ENCODE results near the genes LCORL and ANAPC4.

DNA sequence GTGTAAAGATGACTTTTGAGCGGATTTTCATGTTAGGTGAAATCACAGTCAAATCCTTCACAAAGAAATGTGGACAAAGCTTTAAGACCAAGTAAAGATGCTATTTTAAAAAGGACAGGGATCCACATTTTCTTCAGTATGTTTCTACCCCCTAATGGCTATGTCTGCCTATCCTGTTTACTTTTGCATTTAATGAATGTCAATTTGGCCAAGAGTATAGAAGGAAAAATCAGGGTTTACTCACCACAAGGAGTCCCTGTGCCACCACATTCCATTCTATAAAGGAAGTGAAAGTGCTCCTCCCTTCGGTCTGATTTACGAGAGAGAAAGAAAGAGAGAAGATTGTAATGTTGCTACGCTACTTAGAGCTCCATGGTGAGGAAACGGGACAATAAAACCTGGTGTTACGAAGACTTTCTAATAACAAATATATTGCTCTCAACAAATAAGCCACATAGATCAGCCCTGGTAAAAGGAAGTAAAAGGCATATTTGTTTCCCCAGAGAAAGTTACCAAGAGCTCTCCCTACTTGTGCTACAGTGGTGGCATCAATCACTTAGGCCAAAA lies 29.8 kb downstream of the TAPT1 start:
- PRO-cap, result no peak

- PRO-cap, result no peak
Measured at GRCh38 chr4:16224148-16225088, 1.9 kb downstream of the TAPT1 start.

DNA sequence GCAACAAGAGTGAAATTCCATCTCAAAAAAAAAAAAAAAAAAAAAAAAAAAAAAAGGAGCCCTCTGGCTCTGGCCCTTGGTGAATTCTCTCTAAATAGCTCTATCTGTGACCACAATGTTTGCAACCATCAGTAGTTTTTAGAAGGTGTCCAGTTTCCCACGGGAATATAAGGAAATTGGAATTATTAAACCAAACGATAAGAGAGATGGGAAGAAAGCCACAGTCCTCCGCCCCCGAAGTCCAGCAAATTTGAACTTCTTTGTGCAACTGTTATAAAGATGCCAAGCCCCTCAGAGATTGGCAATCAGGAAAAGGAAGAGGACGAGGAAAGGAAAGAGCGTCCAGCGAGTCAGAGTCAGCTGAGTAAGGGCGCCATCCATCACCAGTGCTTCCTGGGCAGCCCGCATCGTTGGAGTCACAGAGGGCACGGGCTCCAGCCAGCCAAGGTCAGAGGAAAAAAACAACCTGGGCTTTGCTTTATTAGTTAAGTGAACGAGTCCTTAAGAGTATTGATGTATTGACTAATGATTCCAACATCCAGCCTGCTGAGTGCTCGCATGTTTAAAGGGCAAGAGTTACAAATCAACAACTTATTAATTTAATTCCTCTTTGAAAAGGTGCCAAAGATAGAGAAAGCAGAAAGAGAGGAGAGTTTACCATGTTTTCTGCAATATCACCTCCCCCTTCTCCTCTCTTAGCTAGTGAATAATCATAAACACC lies 35.7 kb downstream of the LDB2 start:
- PRO-cap, result unidirectional peak, minus-strand start at position 252 of the sequence

DNA sequence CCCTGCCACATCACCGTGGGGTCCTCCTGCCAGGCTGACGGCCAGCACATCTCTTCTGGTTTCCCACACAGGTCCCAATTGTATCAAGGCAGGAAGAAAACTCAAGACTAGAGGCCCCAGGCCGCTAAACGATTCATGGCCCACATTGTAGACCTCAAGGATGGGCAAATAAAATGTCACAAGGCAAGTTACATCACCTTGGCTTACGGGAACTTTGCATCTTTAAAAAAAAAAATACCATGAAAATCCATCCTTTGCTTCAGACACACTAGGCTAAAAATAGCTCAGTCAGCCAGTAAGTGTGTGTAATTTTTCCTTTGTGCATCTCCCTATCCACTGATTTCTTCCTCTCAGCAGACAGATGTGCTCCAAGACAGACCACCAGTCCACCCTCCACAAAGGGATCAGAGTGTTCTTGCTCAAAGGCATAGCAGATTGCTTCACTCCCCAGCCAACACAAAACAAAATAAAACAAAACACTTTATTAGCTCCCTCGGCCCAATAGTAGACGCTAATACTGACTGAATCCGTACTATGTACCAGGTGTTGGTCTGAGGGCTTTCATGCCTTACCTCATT lies 14.7 kb downstream of the LDB2 start:
- PRO-cap, result no peak

DNA sequence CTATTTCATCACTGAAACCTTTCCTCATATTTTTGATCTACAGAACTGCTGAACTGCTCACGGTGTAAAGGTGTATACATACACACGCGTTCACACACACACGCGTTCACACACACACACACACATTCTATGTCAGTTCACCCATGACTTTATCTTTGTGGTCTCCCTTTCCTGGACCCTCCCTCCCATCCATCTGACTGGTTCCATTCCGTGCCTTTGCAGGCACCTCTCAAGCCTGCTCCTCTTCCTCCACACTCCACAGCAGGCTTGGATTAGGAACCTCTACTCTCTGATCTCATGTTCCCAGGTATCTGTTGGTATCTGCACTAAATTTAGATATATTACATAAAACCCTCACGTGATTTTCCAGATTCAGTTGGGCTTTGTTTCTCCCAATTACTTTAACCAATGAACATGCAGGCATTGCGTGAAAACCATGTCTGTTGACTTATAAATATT lies 305.2 kb downstream of the QDPR start:
- PRO-cap, result no peak

DNA sequence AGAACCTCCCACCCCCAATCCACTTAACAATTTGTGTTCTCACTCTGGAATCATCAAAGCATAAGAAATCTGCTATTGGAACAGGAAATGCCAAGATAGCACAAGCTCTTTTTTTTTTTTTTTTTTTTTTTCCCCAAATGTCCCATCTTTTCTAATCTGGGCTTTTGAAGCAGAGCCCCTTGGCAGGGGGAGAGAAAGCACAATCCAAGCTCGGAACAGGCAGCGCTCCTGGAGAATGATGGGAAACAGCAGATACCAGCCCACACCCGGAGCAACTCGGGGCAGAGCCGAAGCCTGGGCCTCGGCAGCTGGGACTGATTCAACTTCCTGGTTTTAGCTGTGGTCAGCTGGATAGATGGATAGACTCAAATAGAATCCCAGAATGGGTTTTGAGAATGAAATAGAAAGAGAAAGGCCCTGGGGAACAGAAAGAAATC lies 235.1 kb downstream of the QDPR start:
- PRO-cap, result no peak

DNA sequence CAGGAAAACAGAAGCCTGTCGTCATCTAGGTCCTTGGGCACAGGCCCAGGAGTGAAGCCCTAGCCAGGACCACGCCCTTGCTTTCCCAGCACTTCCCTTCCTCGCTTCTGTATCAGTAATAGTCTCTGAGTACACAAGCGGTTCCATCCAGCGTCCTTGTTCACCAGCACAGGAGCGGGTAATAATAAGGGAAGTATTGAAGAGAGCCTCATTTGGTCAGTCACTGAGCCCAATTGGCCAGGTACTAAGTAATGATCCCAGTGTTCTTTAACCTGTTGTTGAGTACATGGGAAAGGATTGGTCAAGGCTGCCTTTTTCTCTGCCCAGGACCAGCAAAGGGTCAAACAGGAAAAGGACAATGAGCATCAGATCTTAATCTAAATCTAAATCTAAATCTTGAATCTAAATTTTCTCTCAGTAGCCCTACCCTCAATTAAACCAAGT lies 74.3 kb downstream of the QDPR start:
- PRO-cap, result no peak

GRCh38 chr4:17489356-17489940 lies 22.4 kb downstream of the QDPR start:
- PRO-cap, result no peak

DNA sequence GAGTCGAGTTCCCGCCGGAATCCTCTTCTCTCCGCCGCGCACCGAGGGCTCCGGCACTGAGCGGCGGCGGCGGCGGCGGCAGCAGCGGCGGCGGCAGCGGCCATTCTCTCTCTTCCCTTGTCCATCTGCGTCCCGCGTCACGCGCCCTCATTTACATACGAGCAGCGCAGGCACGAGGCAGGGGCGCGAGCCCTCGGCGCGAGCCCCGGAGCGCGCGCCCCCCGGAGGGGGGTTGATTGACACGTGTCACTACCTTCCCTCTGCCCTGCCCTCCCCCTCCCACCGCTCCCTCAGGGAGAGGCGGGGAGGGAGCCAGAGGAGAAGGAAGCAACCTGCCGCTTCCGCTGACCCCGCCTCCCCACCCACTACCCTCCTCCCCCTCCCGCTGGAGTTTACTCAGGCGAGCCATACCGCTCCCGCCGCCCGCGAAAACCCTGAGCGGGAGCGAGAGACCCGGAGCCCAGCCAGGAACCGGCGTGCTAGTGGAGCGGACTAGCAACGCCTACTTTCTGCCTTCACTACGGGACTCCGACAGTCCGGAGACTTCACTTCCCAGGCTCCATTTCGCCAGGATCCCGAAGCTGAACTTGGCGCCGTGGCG lies at the start of gene LCORL:
Gene LCORL, minus strand, starts transcription at position 129 of the 601 bp plus-strand sequence.
- PRO-cap, result bidirectional peak, plus-strand start at position 297 of the sequence, minus-strand start at position 127 of the sequence; bidirectional peak, plus-strand start outside the sequence, minus-strand start at position 473 of the sequence

DNA sequence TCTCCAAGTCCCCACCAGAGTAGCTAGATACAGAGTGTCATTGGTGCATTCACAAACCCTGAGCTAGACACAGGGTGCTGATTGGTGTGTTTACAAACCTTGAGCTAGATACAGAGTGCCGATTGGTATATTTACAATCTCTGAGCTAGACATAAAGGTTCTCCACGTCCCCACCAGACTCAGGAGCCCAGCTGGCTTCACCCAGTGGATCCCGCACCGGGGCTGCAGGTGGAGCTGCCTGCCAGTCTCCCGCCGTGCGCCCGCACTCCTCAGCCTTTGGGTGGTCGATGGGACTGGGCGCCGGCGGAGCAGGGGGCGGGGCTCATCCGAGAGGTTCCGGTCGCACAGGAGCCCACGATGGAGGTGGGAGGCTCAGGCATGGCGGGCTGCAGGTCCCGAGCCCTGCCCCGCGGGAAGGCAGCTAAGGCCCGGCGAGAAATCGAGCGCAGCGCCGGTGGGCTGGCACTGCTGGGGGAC lies 396.6 kb upstream of the LCORL start:
- PRO-cap, result no peak

DNA sequence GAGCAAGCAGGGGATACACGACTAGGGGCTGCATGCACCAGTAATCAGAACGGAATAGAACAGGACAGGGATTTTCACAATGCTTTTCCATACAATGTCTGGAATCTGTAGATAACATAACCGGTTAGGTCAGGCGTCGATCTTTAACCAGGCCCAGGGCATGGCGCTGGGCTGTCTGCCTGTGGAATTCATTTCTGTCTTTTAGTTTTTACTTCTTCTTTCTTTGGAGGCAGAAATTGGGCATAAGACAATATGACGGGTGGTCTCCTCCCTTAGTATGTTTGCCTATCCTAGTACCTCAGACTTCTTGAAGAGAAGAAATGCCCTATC lies 666.8 kb upstream of the LCORL start:
- PRO-cap, result unidirectional peak, minus-strand start at position 190 of the sequence

GRCh38 chr4:23789640-23790335 lies 100.1 kb downstream of the PPARGC1A start:
- PRO-cap, result no peak

GRCh38 chr4:23876770-23877021 lies 13.2 kb downstream of the PPARGC1A start:
- PRO-cap, result no peak

DNA sequence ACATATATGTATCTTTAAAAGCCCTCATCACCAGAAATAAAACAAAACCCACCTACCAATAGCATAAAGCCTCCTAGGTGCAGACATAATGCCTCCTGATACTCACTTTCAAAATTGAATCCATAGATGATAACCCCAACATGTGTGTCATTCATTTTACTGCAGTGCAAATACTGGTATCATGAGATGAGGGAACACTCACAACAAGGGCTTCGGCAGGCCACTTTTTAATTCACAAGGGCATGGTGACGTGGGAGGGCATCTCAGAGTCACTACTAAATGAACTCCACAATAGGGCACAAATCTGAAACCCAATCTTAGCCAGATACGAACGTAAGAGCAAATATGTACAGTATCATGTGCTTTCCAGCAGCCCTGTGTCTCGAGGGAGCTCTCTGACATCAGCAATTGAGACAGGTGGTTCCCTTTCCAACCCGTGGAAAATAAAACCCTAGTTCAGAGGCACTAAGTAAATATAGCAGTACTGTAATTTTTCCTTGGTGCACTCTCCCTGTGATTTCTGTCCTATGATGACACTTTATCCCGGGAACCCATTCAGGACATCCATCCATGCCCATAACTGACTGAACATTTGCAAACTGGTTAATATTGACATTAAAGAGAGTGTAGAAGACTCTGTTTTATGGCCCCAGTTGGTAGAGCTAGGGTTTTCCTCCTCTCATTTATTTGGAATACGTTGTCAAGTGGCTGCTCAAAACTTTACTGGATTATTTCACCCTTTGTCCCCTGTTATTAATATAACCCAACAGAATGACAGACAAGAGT lies 14.2 kb upstream of the PPARGC1A start:
- PRO-cap, result no peak

DNA sequence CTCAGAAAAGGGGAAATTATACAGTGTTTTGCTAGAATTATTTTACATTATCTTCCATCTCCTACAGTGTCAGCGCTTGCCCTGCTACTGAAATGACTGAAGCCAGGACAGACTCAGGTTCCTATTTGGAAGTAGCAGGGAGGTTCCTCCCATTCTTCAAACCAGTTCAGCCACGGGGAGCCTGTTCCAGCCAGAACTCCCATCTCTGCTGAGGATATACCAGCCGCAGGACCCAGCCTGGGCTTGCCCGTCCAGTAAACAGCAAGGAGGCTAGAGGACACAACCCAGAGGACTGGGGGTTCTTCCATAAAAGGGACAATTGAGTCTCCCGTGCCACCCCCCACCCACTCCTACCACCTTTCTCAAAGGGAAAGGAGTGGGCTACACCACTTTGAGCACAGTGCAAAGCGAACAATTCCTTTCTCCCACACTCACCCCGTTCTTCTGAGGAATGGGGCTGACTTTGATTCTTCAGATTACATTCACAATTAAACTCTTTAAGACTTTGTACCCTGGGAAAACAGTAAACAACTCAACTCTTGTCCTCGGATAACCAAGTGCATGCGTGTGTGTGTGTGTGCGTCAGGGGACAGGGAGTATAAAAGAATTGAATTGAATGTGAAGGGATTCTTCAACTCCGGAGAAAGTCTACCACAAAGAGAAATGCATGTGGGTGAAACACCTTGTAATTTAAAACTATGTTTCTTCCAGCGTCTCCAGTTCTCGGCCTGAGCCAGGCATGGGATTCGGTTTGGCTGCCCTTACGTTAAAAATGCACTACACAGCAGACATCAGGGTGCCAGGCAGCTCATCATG lies 31.1 kb upstream of the PPARGC1A start:
- PRO-cap, result no peak

DNA sequence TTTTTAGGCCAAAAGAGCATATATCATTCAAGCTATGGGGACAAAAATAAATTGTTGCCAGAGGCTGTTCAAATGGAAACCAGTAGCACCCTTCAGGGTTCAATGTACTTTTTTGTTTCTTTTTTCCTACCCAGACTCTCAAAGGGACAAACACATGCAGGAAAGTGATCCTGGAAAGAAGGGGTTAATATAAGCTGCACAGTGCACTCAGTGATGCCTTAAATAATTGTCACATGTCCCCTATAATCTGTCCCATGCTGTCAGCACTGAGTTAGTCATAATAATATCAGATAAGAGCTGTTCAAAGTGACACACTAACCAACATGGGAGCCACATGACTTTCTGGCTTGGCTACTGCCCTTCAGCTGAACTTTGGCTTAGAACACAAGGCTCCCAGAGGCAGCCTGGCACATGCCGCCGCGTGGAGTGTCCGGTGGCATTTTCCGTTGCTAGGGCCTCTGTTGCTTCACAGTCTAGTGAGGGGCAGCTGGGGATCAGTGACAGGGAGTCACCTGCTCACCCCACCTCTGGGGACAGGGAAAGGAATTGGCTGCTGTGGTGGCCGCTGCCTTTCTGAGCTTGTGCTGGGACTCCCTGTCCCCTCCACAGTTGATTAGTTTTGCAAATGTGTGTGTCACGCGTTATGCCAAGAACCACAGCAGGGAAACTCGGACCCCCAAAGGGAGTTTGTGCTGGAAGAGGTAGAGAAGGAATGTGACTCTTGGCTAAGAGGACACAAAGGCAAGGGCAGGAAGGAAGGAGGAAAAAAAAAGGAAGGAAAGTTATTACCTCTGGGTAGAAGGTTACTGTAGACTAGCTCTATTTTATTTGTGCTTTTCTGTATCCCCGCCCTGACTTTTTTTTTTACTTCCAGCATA lies 41.0 kb upstream of the PPARGC1A start:
- PRO-cap, result no peak

DNA sequence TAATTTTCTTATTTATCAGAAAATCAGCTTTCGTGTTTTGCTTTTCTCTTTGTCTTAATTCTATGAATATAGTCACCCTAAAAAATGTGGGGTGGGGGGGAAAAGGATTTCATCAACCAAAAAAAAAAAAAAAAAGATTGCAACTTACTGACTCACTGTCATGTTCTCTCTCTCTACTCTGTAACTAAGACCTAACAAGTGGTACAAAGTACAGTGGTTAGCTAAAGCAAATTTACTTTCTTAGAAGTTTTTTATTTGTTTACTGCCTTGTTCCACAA lies 271.9 kb downstream of the DHX15 start:
- PRO-cap, result no peak

DNA sequence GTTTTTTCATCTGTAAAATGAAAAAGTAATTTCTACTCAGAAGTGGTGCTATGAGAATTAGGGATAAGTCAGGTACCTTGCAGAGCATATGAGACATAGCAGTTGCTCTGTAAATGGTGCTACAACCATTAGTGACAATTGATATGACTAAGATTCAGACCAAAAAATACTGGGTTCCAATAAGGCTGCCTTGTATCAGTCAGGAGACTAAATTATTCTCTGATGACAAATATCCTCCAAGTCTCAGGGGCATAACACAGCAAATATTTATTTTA lies 42.1 kb upstream of the SOD3 start:
- PRO-cap, result no peak

DNA sequence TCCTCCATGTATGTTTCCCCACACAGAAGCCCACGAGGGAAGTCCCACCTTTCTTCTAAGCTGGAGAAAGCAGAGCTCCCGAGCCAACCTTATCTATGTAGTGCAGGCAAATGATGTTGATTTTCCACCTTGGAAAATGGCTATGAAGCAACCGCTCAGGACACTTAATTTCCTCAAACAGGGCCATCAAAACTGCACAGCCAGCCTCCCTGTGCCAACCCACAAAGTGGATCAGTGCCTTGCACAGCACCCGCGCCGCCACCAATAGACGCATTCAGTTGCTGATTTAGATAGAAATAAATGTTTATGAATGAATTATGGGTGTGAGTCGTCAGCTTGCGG lies 46.9 kb downstream of the SOD3 start:
- PRO-cap, result no peak

DNA sequence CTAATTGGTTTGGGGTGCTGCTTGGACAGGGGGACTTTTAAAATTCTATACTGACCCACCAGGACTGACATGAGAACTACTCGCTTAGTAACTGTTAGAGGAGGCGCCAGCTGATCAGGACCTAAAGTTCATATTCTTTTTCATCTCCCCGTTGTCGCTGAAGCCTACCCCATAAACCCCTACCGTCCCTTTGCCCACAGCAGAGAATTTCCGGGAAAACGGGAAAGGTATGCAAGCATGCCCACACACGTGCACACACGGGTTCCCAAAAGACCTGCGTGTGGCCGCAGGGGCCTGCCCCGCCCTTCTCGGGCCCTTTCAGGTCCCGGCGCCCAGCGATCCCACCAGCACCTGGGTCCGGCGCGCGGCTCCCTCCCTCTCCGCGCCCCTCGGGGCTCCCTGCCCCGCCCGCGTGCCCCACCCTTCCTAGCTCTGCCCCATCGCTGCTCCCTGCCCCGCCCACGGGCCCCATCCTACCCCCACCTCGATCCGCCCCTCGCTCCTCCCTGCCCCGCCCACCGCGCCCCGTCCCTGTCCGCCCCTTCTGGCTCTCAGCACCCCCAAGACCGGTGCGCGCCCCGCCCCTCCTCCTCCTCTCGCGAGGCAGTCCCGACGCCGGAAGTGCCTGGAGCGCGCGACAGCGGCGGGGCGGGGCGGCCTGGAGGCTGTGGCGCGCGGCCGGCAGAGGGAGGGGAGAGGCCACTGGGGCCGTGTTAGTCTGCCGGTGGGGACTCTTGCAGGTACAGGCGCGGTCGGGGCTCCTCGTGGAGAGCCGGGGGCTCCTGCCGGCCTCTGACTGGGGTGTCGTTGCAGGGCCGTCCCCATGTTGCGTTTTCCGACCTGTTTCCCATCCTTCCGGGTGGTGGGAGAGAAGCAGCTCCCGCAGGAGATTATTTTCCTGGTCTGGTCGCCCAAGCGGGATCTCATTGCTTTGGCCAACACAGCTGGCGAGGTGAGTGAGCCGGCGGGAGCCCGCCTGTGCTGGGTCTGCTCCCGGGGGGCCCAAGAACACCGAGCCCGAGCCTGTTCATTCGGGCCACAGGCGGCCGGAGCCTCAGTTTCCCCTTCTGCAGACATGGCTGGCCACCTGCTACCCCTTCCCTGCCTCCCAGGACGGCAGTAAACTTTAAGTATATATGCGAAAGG lies at the start of gene ANAPC4:
Gene ANAPC4, plus strand, starts transcription at position 659 of the 1,146 bp plus-strand sequence.
- PRO-cap, result bidirectional peak, plus-strand start at position 643 of the sequence, minus-strand start at position 398 of the sequence